Mesenchymal stem cell of Wharton's jelly (primary cell): ENCODE measurements around the gene SYT11.

GRCh38 chr1:155341854-155342355 lies 21.2 kb downstream of the RUSC1 start:
- CAGE, long polyA plus RNA = no peak

DNA sequence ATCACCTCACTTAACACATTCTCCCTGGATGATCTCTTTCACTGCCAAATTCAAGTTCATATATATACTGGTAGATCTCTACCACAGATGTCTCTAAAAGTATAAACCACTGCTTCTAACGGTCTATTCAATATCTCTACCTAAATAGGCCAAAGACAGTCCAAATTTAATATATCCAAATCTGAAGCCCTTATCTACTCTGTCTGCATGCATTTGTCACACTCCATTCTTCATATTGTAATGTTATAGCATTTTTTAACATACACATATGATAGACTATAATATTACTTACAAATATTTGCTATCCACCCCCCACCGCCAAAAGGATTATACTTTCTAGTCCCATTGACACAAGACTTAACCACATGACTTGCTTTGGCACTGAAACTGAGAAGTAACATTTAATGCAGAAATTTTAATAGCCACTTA lies 106.0 kb downstream of the ASH1L start:
- CAGE, long polyA plus RNA = no peak

GRCh38 chr1:155527494-155528077 lies 35.0 kb downstream of the ASH1L start:
- CAGE, long polyA plus RNA = no peak

DNA sequence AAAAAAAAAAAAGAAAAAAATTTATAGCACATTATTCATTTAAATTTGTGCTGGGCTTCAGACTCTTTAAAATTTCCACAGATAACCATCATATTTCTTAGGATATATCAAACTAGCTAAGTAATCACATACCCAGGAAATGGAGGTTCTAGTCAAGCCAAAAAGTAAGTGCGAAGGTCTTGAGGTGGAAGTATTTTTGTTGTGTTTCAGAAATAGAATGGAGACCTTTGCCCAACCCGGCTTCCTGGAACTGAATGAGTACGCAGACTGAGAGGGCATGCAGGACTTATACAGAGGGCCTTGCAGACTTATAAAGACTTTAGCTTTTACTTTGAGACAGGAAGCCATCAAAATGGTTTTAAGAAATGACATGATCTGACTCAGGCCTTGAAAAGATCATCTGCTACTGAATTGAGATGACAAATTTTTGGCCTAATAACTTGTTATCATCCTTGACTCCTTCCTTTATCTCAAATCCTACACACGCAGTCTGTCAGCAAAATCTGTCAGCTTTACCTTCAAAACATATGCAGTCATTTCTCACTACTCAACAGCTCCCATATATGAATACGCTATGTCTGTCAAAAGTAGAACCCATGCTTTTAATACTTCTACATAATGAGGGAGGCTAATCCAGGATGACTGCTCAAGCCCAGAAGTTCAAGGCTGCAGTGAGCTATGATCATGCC lies 26.5 kb downstream of the ASH1L start:
- CAGE, long polyA plus RNA = no peak

DNA sequence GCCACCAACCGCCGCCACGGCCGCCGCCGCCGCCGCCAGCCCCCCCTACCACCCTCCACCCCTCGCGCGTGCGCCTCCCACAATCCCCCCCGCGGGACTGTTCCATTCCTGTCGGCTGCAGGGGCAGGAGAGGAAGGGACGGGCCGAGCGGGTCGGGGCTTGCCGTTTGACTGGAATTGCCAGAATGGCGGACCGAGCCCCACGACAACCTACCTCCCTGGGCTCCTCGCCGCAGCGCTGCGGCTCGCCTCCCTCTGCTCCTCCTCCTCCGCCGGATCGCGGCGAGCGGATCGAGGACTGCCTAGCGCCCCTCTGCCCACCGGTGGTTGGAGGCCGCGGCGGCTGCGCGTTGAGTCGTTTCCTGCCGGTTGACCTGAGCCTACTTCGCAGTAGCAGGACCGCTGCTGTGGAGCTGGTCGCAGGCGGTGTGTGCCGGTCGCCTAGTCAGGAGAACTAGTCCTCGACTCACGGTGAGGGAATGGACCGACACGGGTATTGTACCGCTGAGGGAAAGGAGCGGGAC lies 318 bp upstream of the ASH1L start:
- CAGE, long polyA plus RNA = no peak

- CAGE, long polyA plus RNA = no peak
Observed at GRCh38 chr1:155637079-155637477, 27.1 kb downstream of the MSTO1 start.

DNA sequence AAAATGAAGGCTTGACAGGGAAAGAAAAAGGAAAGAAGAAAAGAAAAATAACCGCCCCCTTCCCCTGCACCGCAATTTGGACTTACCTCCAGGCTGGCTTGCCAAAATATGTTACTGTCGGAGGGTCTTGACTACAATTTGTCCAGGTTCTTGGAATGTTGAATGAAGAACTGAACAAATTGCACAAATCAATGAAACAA lies 29.4 kb downstream of the YY1AP1 start:
- CAGE, long polyA plus RNA = no peak

GRCh38 chr1:155745057-155746007 lies 56.4 kb downstream of the DAP3 start:
- CAGE, long polyA plus RNA = no peak

- CAGE, long polyA plus RNA = start-site peak on the plus strand at chr1:155859495-155859577, 189 and 327 reads in 2 replicates
Observed at GRCh38 chr1:155858954-155859930, at the start of gene SYT11. Gene SYT11, plus strand, starts transcription at chr1:155859567.

- CAGE, long polyA plus RNA = no peak
Observed at GRCh38 chr1:155872422-155873036, 13.2 kb downstream of the SYT11 start.

GRCh38 chr1:155895360-155895714 lies 15.8 kb downstream of the RIT1 start:
- CAGE, long polyA plus RNA = no peak

- CAGE, long polyA plus RNA = no peak
Observed at GRCh38 chr1:155932111-155932669, 2.0 kb downstream of the KHDC4 start.

- CAGE, long polyA plus RNA = no peak
Observed at GRCh38 chr1:155934878-155935533, 793 bp upstream of the KHDC4 start.

GRCh38 chr1:155971849-155972682 lies 6.3 kb downstream of the ARHGEF2 start:
- CAGE, long polyA plus RNA = no peak

DNA sequence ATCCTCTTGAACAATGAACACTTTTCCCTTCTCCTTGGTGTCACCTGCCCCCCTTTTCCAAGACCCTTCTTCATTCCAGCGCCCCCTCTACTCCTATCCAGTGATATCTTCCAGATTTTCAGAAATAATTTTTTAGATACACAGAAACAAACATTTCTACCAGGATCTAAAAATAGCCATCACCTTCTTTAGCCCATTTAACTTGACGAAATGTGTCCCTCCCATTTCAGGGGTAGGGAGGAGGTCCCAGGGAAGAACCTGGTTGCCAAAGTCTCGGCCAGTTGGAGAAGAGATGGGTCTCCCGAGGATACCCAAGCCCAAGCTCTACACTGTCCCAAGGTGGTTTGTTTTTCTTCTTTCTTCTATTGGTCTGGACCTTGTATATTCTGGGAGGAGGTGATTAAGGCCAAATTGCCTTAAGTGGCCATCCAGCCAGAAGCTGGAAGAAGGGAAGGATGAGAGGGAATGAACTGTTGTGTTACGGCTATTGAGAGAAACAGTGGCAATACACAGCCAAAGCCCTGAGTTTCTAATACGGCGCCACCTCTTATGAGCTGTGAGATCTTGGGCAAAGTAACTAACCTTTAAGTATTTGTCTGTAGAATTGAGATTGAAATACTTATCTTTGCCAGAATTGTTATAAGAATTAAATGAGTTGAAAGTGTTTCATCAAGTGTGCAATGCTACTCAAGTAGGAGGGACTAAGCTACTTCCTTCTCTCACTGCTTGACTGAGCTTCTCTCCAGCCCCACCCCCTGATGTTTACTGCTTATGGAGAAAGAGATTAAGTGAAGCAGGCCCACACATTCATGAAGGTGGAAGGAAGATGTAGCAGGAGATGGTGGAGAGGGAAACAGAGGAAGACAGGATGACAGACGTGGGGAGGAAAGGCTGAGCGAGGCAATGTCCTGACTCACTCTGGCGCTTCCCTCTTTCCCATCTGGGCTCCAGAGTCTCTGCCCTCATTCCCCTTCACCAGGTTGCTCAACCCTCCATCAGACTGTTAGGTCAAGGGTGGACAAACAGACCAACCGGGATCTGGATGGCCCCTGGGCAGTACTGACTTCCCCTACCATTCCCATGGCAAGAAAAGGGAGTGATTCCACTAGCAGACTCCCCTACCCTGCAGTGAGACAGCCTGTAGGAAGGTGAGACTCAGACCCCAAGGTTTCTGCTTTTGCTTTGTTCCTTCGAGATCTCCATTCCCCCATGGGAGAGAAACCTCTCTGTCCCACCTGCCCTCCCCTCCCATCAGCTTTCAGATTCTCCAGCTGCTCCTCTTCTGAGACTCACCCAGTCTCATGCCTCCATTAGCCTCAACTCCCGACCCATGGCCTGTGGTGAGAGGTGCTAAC lies 2.8 kb upstream of the ARHGEF2 start:
- CAGE, long polyA plus RNA = no peak

GRCh38 chr1:156075592-156076321 lies 6.5 kb downstream of the MEX3A start:
- CAGE, long polyA plus RNA = no peak

GRCh38 chr1:156080678-156081148 lies 1.6 kb downstream of the MEX3A start:
- CAGE, long polyA plus RNA = no peak

DNA sequence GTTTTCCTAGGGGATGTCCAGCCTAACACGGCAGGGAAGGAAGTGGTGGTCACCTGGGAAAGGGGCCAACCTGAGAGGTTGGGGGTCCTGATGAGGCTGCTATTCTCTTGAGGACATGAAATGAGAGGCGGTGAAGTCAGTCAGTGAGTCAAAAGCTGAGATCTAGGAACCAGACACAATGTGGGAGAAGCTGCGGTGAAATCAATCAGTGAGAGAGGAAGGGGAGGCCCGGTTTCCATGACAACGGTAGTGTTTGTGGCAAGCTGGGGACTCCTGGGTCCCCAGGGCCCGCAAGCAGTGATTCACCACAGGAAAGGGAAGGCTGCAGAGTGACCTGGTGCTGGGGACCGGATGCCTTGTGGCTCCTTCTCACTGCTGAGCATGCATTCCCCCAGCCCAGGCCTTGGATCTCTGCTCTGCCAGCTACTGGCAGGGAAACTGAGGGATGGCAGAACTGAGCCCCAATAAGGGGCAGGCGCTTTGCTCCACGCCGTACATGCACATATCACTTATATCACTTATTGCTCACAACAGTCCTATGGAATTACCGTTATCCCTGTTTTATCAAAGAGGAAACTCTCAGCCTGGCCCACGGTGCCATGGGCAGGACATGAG lies 14.8 kb upstream of the MEX3A start:
- CAGE, long polyA plus RNA = no peak

GRCh38 chr1:156097581-156098202 lies 15.4 kb upstream of the MEX3A start:
- CAGE, long polyA plus RNA = no peak

- CAGE, long polyA plus RNA = no peak
Observed at GRCh38 chr1:156132563-156132869, 18.0 kb downstream of the LMNA start.